GM12878 (cell line): ENCODE measurements around a stretch of chr3.

DNA sequence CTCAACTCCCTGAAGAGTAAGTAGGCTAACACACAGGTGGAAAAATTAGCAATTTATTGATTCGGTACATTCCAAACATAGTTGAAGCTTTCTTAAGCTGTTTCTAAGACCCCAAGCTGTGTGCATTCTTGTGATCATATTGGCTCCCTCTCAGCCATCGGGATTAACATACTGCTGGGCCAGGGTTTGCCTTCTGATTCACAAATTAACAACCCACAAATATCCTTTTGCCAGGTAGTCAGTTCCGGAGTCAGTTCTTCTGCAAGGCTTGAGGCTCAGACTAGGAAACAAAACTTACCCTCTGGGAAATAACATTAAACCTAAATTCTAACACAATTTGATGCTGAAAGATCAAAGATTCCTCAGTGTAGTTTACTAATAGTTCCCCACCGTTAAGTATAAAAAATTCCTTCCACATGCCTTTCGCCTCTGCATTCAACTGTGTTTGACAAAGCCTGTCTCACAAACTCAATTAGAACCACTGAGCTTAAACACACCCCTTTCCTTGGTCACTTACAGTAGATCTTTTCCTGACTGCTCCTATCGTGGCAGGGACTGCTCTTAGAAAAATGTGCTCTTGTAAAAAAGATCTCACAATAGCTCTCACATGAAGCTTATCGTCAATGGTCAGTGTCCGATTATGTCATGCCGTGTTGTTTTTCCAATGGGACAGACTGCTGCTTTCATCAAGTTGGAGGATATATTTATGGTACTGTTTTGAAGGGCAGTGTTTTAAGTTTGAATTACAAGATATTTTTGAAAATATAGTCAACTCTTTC, 9.0 kb upstream of the KBTBD8 start:
- RAMPAGE, long total RNA: no peak
- RRBS, 2 experiments: no CpG with 5 or more reads among the region's 9 CpGs
CAGE:
- cytosol, long polyA minus RNA: no peak
- cytosol, long polyA plus RNA: no peak
- long polyA plus RNA: no peak
- nucleolus, long total RNA: no peak
- nucleus, long polyA plus RNA: no peak
- nucleus, long total RNA: no peak

GRCh38 chr3:66990066-66990752, 7.9 kb upstream of the KBTBD8 start:
- RAMPAGE, long total RNA: no peak
- RRBS, 2 experiments: no CpG with 5 or more reads among the region's 6 CpGs
CAGE:
- cytosol, long polyA minus RNA: no peak
- cytosol, long polyA plus RNA: no peak
- long polyA plus RNA: no peak
- nucleolus, long total RNA: no peak
- nucleus, long polyA plus RNA: no peak
- nucleus, long total RNA: no peak

DNA sequence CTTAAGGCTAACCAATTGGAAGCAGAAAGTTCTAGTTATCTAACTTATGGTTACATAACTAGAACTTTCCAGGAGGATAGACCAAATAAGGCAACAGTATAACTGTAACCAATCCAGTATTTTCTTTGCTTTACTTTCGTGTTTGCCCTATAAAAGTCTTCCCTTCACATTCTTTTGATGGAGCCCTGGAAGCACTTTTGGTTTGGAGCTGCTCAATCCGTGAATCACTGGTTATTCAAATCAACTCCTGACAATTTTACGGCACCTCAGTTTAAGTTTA, 164.6 kb downstream of the SUCLG2 start:
- RAMPAGE, long total RNA: no peak
- RRBS, 2 experiments: no CpG with 5 or more reads among the region's 3 CpGs
CAGE:
- cytosol, long polyA minus RNA: no peak
- cytosol, long polyA plus RNA: no peak
- long polyA plus RNA: no peak
- nucleolus, long total RNA: no peak
- nucleus, long polyA plus RNA: no peak
- nucleus, long total RNA: no peak

- RAMPAGE, long total RNA: no peak
- RRBS, 2 experiments: no CpG with 5 or more reads among the region's 3 CpGs
CAGE:
- cytosol, long polyA minus RNA: no peak
- cytosol, long polyA plus RNA: no peak
- long polyA plus RNA: no peak
- nucleolus, long total RNA: no peak
- nucleus, long polyA plus RNA: no peak
- nucleus, long total RNA: no peak
Observed at GRCh38 chr3:67594245-67594889, 60.0 kb downstream of the SUCLG2 start.

- RAMPAGE, long total RNA: no peak
CAGE:
- cytosol, long polyA minus RNA: no peak
- cytosol, long polyA plus RNA: no peak
- long polyA plus RNA: no peak
- nucleolus, long total RNA: no peak
- nucleus, long polyA plus RNA: no peak
- nucleus, long total RNA: no peak
Observed at GRCh38 chr3:67683580-67683846, 29.1 kb upstream of the SUCLG2 start.

DNA sequence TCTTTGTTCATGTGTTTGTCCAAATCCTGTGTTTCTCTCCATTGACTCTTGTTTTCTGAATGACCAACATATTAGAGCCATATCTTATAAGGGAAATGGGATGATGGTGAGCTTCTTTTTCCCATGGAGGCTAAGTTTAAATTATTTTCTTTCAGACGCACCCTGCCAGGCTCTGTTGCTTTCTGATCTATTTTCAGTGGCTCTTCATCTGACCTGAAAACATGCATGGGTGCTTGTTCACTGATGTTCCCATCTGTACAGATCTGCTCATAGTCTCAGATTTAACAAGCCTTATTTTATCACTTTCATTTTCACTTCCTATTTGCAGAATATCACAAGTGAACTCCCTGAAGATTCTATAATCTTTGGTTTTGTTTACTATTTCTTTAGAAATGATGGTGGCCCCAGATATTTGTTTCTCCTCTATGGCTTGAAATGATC, 31.1 kb upstream of the SUCLG2 start:
- RAMPAGE, long total RNA: no peak
- RRBS, 2 experiments: no CpG with 5 or more reads among the region's 1 CpG
CAGE:
- cytosol, long polyA minus RNA: no peak
- cytosol, long polyA plus RNA: no peak
- long polyA plus RNA: no peak
- nucleolus, long total RNA: no peak
- nucleus, long polyA plus RNA: no peak
- nucleus, long total RNA: no peak

- RAMPAGE, long total RNA: no peak
CAGE:
- cytosol, long polyA minus RNA: no peak
- cytosol, long polyA plus RNA: no peak
- long polyA plus RNA: no peak
- nucleolus, long total RNA: no peak
- nucleus, long polyA plus RNA: no peak
- nucleus, long total RNA: no peak
Observed at GRCh38 chr3:69082718-69083229, 2.0 kb upstream of the ARL6IP5 start.

DNA sequence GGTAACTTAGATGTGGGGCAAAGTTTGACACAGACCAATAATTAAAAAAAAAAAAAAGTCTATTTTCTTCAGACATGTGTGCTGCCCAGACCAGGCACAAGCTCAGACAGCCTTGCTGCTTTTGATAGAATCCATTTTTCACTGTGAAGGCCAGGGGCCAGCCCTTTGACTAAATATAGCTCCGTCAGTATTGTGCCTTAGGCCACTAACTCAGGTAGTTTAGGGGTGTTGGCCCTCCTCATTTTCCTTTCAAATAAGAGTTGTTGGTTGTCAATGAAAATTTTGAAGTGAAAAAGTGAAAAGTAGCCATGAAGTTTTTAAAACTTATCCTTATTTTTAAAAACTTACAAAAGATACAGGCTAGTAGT, 2.7 kb downstream of the ARL6IP5 start:
- RAMPAGE, long total RNA: no peak
- RRBS, 2 experiments: no CpG with 5 or more reads among the region's 1 CpG
CAGE:
- cytosol, long polyA minus RNA: no peak
- cytosol, long polyA plus RNA: no peak
- long polyA plus RNA: no peak
- nucleolus, long total RNA: no peak
- nucleus, long polyA plus RNA: no peak
- nucleus, long total RNA: no peak

DNA sequence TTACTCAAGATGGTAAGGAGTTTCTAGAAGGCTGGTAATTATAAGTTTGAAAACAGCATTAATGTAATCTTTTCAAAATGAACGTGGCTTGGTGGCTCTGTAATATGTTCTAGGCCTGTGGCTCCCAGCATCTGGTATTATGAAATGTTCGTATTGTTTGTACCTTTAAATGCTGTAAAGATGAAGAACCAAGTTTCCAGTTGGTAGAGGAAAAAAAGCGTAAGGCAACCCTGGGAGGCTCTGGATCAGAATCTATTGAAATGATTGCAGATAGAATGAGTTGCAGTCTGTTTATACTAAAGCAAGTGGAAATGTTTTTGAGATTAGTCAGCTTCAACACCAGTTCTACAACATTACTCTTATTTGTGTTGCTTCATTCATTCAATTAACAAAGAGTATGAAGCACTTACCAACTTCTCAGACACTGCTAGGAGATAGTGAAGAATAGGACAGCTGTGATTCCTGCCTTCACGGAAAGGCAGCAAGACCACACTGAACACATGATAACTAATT, 5.3 kb downstream of the ARL6IP5 start:
- RAMPAGE, long total RNA: no peak
- RRBS, 2 experiments: no CpG with 5 or more reads among the region's 4 CpGs
CAGE:
- cytosol, long polyA minus RNA: no peak
- cytosol, long polyA plus RNA: no peak
- long polyA plus RNA: no peak
- nucleolus, long total RNA: no peak
- nucleus, long polyA plus RNA: no peak
- nucleus, long total RNA: no peak

GRCh38 chr3:69116820-69117498, 5.4 kb downstream of the LMOD3 start:
- RAMPAGE, long total RNA: no peak
- RRBS, 2 experiments: no CpG with 5 or more reads among the region's 5 CpGs
CAGE:
- cytosol, long polyA minus RNA: no peak
- cytosol, long polyA plus RNA: no peak
- long polyA plus RNA: no peak
- nucleolus, long total RNA: no peak
- nucleus, long polyA plus RNA: no peak
- nucleus, long total RNA: no peak

DNA sequence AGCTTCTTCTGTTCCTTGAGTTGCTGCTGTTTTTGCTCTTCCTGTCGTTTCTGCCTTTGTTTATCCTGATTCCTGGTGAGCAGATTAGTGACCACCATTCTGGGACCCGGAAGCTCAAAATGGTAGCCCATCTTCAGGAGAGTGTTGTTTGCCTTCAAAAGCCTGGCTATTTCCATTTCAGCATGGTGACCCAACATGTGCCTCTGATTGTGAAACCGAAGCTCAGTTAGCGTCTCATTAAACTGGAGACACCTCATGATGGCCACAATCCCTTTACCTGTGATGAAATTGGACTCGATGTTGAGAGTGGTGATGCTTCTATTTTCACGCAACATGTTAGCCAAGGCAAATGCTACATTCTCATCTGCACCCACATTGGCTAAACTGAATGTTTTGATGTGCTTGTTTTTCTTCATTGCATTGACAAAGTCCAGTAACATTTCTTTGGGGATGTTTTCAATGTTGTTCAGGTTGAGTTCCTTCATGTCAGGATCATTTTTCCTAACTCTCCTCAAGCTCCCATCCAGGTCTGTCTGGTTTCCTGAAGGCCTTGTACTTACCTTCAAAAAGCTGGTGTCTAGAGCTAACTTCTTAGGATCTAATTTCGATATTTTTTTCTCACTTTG, 3.2 kb downstream of the LMOD3 start:
- RAMPAGE, long total RNA: no peak
- RRBS, 2 experiments: no CpG with 5 or more reads among the region's 7 CpGs
CAGE:
- cytosol, long polyA minus RNA: no peak
- cytosol, long polyA plus RNA: no peak
- long polyA plus RNA: no peak
- nucleolus, long total RNA: no peak
- nucleus, long polyA plus RNA: no peak
- nucleus, long total RNA: no peak

DNA sequence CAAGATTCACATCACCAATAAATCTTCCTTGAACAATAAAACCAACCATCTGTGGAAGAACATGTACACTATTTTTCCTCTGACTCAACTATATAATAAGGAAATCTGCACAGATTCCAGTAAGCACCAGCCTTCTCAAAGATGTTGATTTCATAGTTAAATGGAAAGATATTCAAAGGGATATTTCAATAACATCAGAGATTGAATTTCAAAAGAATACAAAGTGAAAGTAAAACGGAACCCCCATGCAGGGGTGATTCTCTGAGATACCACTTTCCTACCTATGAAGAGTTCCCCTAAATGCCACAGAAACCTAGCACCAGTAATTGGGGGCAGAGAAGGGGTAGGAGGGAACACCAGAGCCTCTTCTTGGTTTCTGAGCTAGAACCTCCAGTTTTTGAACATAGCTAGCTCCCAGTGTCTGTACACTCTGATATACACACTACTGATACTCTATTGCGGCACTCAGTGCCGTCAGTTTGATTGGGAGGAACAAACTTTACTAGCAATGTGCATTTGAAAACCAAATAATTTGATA, 77.0 kb upstream of the LMOD3 start:
- RAMPAGE, long total RNA: no peak
- RRBS, 2 experiments: no CpG with 5 or more reads among the region's 3 CpGs
CAGE:
- cytosol, long polyA minus RNA: no peak
- cytosol, long polyA plus RNA: no peak
- long polyA plus RNA: no peak
- nucleolus, long total RNA: no peak
- nucleus, long polyA plus RNA: no peak
- nucleus, long total RNA: no peak

DNA sequence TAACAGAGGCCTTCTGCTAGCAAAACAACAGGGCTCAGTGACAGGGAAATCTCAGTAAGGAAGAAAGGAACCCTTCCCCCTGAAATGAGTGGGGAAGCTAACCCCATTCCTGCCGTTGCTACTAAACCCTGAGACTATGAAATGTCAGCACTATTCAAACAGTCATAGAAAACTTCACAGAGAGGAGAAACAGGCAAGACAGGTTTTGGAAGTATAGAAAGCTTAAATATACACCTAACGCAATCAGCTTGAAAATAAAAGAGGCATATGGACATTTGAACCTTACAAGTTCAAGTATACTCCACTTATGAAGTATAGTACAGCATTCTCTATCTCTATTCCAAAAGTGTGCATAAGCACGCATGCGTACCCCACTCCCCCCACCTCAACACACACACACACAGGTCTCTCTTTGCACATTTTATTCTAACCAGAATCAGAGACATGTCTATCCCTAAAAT, 17.6 kb upstream of the FRMD4B start:
- RAMPAGE, long total RNA: no peak
- RRBS, 2 experiments: no CpG with 5 or more reads among the region's 4 CpGs
CAGE:
- cytosol, long polyA minus RNA: no peak
- cytosol, long polyA plus RNA: no peak
- long polyA plus RNA: no peak
- nucleolus, long total RNA: no peak
- nucleus, long polyA plus RNA: no peak
- nucleus, long total RNA: no peak

DNA sequence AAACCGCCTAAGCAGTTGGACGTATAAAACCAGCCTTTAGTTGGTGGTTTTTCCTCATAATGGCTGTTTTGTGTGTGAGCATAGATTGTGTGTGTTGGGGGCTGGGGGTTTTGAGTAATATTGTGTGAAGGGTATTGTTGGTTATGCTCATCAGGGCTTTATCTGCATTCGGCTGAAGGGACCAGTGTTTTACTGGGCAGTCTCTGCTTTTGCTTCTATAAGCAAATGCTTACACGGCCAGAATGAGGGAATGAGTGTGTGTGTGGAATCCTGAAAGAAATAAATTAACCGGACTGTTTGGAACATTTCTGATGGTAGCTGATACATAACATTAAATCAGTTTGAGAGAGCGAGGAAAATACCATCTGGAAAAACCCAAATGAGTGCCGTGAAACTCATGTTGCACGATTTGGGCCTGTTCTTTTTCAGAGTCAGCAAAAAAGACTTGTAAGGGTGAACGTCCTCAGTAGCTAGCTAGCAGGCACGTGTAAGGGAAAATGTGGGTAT, 1.9 kb downstream of the MITF start:
- RAMPAGE, long total RNA: no peak
- RRBS, 2 experiments: no CpG with 5 or more reads among the region's 10 CpGs
CAGE:
- cytosol, long polyA minus RNA: no peak
- cytosol, long polyA plus RNA: no peak
- long polyA plus RNA: no peak
- nucleolus, long total RNA: no peak
- nucleus, long polyA plus RNA: no peak
- nucleus, long total RNA: no peak

DNA sequence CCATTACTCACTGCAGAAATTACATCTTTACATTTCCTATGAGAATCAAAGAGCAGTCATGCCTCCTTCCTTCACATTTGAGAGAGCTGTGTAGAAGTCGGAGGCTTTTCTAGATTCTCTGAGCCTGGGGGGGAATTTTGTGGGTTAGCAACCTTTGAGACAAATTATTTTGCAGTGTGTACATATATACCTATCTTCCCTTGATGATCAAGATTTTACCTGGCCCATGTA, 491.4 kb upstream of the MDFIC2 start:
- RAMPAGE, long total RNA: no peak
- RRBS, 2 experiments: no CpG with 5 or more reads among the region's 1 CpG
CAGE:
- cytosol, long polyA minus RNA: no peak
- cytosol, long polyA plus RNA: no peak
- long polyA plus RNA: no peak
- nucleolus, long total RNA: no peak
- nucleus, long polyA plus RNA: no peak
- nucleus, long total RNA: no peak

DNA sequence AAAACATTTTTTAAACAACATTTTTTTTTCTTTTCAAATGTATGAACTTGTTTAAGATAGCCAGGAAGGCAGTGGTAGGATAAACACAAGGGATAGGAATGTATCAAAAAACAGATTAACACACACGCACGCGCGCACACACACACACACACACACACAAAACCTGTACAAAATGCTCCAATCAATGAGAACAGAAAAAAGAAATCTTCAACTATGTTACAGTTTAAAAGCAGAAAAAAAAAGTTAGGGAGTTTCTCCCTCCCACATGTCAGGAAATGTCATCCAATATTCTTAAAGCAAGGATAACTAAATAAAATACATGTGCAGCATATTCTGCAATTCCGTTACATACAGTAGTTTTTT, 627.8 kb downstream of the FOXP1 start:
- RAMPAGE, long total RNA: no peak
- RRBS, 2 experiments: no CpG with 5 or more reads among the region's 5 CpGs
CAGE:
- cytosol, long polyA minus RNA: no peak
- cytosol, long polyA plus RNA: no peak
- long polyA plus RNA: no peak
- nucleolus, long total RNA: no peak
- nucleus, long polyA plus RNA: no peak
- nucleus, long total RNA: no peak

- RAMPAGE, long total RNA: no peak
- RRBS, 2 experiments: no CpG with 5 or more reads among the region's 12 CpGs
CAGE:
- cytosol, long polyA minus RNA: no peak
- cytosol, long polyA plus RNA: no peak
- long polyA plus RNA: no peak
- nucleolus, long total RNA: no peak
- nucleus, long polyA plus RNA: no peak
- nucleus, long total RNA: no peak
Observed at GRCh38 chr3:71062092-71062814, 521.3 kb downstream of the FOXP1 start.

- RAMPAGE, long total RNA: no peak
- RRBS, 2 experiments: no CpG with 5 or more reads among the region's 3 CpGs
CAGE:
- cytosol, long polyA minus RNA: no peak
- cytosol, long polyA plus RNA: no peak
- long polyA plus RNA: no peak
- nucleolus, long total RNA: no peak
- nucleus, long polyA plus RNA: no peak
- nucleus, long total RNA: no peak
Observed at GRCh38 chr3:71069866-71070254, 513.7 kb downstream of the FOXP1 start.

DNA sequence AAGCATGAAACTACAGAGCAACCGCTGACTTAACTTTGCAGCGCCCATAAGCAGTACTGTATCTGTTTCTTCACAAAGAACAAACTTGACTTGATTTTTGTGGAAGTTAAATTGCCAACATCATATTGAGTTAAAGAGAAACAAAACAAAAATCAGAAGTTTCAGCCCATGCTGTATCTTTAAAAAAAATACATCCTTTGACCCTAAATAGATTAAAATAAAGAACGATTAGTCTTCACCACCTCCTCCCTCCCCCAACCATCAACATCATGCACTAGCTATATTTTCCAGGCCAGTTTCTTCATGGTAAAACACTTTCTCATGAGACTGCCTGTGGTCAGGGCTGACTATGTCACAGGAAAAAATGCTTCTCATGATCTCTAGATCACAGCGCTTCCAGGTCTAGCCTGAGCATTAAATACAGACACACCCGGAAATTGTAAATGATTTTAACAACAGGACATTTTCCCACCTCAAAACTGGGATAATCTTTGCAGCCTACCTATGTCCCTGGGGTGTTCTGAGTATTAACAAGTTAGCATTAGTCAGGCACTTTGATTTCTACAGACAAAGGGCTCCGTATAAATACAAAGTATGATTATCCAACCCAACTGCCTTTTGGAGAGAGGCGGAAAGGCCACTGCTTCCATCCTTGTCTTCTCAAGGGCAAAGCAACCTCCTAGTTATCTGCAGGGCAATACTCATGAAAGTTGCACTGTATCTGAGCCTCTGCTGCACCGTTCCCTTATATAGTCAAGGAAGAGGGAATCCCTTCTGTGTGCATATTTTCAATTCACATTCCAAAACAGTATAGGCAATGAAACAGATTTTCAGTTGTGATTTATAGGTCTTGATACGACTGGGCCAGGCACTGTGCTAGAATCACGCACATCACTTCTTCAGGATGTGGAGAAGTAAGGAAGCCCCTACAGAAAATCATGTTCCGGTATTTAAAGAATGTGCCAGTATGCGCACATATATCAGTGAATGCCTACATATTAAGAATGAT, 456.0 kb downstream of the FOXP1 start:
- RAMPAGE, long total RNA: no peak
- RRBS, 2 experiments: no CpG with 5 or more reads among the region's 12 CpGs
CAGE:
- cytosol, long polyA minus RNA: no peak
- cytosol, long polyA plus RNA: no peak
- long polyA plus RNA: no peak
- nucleolus, long total RNA: no peak
- nucleus, long polyA plus RNA: no peak
- nucleus, long total RNA: no peak

- RAMPAGE, long total RNA: no peak
- RRBS, 2 experiments: no CpG with 5 or more reads among the region's 3 CpGs
CAGE:
- cytosol, long polyA minus RNA: no peak
- cytosol, long polyA plus RNA: no peak
- long polyA plus RNA: no peak
- nucleolus, long total RNA: no peak
- nucleus, long polyA plus RNA: no peak
- nucleus, long total RNA: no peak
Observed at GRCh38 chr3:71208082-71208699, 375.3 kb downstream of the FOXP1 start.